Placental pericyte (primary cell): ENCODE measurements around a stretch of chr7.

DNA sequence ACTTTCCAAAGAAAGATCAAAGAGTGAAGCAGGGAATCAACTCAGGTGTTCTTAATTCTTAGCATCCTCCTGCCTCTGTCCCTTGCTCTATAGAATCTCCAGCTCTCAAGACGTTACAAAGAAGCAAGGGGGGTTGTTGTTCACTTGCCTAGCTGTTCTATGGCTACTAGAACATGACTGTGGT is 31.1 kb downstream of the NAMPT start:
- CAGE, long polyA plus RNA, result no peak

DNA sequence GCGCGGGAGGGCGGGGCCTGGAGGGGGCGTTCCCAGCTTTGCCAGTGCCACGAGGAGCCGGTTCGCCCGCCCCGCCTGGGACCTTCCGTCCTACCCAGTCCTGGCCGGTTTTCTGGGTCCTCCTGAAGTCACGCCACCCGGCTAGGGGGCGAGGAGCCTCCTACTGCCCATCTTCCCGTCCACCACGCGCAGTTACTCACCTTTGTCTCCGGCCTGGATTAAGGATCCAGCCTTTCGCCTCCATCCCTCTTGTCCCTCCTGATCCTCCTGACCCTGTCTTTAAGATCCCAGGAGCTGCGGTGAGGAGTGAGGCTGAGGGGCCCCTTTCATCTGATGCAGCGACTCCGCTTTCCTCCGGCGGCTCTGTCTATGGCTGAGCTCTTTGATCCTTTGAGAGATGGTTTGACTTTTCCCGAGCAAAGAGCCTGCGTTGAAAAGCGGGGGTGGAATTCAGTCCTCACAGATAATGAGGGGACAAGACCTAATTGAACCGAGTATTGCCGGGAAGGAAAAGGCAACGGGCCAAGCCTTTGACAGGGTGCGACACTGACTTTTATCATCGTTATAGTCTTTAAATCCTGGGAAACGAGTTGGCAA is 656 bp upstream of the NAMPT start:
- CAGE, long polyA plus RNA, result no peak

DNA sequence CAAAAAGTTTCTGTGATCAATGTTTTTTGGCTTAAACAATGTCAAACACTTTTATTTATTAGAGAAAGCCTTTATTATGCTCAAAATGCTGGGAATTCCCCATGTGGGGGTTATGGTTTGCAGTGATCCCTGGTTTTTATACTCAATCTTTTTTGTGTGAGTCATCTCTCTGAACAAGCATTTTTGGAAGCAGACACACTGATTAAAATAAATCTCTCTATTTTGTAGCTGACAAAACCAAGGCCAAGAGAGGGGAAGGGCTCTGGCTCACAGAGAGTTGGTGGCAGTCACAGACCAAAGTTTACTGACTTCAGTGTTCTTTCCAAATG is 45.2 kb upstream of the NAMPT start:
- CAGE, long polyA plus RNA, result no peak

DNA sequence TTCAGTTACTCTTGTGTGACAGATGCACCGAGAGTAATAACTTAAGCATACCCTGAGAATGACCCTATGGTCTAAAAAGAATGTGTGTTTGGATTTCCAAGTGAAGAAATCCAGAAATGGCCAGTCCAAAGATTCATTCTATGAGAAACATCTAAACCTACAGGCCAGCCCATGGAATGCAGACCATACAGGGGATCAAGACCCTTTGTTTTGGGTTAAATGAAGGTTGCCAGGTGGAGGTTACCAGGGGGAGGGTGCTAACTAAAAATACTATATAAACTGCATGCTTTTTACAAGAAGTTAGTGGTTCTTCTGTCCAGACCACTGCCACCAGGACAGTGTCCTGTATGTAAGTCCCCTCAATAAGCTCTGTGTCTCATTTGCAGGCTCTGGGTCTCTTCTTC is 134.0 kb upstream of the NAMPT start:
- CAGE, long polyA plus RNA, result no peak

DNA sequence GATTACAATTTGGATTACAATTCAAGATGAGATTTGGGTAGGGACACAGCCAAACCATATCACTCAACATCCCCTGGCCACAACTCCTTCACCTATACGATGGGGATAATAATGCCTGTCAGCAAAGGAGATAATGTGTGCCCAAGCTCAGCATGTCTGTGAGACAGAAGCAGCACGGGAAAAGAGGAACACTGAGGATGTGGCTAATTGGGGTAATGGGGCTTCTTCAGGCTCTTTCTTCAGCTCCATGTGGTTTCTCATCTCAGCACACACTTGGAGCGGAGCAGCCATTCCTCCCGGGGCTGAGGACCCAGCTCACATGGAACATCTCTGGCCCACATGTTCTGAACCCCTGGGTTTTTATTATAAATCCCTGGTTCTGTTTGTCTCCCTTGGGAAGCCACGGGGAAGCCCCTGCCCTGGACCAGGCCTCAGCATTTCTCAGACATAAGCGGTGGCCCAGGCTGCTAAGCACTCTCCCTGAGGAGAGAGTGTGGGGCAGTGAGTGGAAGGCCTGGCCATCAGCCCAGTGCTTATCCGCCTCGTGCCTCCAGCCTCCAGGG is 136.0 kb upstream of the NAMPT start:
- CAGE, long polyA plus RNA, result no peak

DNA sequence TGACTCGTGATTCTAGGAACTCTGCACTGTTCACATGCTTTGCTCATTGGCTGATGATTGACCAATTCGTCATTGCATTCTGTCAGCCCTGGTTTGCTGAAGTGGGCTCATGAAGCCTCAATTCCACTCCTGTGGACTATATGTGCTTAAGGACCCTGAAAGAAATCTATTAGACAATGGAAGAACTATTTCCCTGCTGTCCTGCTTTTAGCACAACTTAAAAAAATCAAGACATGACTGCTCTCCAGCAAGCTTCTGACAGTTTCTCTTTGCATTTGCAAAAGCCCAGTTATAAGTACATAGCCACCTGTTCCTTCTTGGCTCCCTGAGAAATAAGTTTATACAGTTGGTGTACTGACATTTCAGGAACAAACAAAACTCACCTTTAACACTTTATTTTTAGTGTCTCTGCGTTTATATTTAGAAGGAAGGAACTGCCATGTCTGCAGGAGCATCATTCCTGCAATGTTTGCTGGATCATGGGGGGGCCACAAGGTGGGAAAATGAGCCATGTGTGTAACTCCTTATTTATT is 146.0 kb upstream of the NAMPT start:
- CAGE, long polyA plus RNA, result no peak

DNA sequence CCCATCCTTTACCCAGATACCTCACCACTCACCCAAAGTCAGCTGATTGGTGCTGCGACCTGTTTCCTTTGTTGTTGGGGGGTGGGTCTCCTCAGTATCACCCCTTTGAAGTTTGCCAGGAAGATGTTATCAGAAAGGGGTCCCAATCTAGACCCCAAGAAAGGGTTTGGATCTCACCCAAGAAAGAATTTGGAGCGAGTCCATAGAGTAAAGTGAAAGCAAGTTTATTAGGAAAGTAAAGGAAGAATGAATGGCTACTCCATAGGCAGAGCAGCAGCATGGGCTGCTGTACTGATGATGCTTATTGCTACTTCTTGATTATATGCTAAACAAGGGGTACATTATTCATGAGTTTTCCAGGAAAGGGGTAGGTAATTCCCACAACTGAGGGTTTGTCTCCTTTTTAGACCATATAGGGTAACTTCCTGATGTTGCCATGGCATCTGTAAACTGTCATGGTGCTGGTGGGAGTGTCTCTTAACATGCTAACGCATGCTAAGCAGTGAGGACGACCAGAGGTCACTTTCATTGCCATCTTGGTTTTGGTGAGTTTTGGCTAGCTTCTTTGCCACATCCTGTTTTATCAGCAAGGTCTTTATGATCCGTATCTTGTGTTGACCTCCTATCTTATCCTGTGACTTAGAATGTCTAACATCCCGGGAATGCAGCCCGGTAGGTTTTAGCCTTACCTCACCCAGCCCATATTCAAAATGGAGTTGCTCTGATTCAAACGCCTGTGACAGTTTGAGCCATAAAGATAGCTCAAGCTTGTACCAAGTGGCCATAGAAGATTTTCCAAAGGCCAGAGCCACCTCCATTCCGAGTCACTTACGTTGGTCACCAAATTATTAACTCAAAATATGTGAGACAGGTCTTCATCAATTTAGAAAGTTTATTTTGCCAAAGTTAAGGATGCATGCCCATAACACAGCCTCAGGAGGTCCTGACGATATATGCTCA is 175.9 kb upstream of the NAMPT start:
- CAGE, long polyA plus RNA, result no peak

DNA sequence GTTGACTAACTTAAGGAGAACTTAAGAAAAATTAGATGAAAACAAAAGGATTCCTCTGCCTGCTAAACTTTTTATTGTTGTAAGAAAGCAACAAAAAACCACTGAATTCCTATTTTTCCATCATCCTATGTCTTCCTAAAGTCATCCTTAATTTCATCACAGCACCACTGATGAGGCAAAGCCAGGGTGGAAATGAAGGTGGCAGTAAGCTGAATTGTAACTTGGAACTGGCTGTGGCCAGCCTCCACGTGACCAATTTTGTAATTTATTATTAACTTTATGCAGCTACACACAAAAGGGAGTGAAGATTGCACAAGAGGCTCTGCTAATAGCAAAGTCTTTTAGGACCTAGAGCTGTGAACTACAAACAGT is 176.5 kb downstream of the CCDC71L start:
- CAGE, long polyA plus RNA, result no peak

GRCh38 chr7:106568551-106569414 is 92.2 kb downstream of the CCDC71L start:
- CAGE, long polyA plus RNA, result no peak

GRCh38 chr7:106811846-106812359 is 53.2 kb upstream of the PIK3CG start:
- CAGE, long polyA plus RNA, result no peak

DNA sequence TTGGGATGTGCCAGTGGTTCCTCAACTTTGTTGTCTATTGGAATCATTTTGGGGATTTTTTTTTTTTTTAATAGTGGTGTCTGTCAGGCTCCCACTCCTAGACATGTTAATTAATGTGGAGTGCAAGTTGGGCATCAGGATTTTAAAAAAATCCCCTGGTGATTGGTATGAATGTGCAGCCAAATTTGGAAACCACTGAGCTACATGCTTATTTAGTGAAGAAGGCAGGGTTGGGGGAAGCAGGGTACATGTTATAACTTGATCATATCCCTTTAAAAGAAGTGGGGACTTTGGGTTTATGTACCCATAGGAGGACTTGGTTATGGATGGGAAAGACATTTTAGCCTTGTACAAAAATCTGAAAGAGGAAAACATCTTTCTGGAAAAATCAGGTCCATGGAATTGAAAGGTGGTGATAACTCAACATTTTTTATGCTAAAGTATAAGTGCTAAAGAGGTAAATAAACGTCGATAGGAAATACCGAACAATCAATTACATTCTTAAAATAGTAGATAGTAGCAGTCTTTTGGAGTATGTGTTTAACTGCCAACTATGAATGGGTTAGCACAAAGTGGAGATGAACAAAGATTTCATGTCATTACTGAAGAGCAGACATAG is 34.2 kb downstream of the HBP1 start:
- CAGE, long polyA plus RNA, result no peak

DNA sequence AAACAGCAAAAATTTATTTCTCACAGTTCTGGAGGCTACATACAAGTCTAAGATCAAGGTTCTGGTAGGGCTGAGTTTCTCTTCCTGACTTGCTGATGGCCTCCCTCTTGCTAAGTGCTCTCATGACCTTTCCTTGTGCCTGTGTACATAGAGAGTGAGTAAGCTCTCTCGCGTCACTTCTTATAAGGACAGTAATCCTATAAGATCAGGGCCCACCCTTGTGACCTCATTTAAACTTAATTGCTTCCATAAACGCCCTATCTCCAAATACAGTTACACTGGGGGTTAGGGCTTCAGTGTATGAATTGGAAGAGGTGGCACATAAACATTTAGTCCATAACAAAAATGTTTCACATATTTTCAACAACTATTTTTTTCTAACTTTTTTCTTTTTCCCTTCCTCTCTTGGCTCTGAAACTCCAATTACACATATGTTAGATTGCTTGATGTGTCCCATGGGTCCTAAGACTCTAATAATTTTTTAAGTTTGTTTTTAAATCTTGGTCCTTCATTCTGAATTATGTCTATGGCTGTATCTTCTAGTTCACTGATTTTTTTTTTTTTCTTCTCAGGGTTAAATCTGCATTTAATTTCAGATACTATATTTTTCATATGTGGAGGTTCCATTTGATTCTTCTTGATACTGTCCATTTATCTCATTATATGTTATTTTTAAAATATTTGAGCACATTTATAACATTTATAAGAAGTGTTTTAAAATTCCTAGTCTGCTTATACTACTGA is 149.9 kb downstream of the HBP1 start:
- CAGE, long polyA plus RNA, result no peak

- CAGE, long polyA plus RNA, result no peak
Observed at GRCh38 chr7:107479389-107479758, 9.5 kb downstream of the GPR22 start.

- CAGE, long polyA plus RNA, result no peak
Observed at GRCh38 chr7:107557896-107558154, 5.9 kb downstream of the COG5 start.

DNA sequence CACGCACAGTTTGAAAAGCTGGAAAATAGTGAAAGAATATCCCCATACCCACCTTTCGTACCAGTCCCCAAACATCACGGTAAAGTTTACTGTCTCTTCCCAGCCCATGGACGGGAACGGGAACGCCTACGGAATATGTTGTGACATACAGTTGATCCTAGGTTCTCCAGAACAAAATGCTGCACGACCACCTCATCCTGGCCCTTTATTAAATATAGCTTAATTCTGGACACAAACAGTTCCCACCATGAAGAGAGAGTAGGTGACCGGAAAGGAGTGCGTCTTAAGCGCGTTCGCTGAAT is 462 bp upstream of the BCAP29 start:
- CAGE, long polyA plus RNA, result no peak

DNA sequence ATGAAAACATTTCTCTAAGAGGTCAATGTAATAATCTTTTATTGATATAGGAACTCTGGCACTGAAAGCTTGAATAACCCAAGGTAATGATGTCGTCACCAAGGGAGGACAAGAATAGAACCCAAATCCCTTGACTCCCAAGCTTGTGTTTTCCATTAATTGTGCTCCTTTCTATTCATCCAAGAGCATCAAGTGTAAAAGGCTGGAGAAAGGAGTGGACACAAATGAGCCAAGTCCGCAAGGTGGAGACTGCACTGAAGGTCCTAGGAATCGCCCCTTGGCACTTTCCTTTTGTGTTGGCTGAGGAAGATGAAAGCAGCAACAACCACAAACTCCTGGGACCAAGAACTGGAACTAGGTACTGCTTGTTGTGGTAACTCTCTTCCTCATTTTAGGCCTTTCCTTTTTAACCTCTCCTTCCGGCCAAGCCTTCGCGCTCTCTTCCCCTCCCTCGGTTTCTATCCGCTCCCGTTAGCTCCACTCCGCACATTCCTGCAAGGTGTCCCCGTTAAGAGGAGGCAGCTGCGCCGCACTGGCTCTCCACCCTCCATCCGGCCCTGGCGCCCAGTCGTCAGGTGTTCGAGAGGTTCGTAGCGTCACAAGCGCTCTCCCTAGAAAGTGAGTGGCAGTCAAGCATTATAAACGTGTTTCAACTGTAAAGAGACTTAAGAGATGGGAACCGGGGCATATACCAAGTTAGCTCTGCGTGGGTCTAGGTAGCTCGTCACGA is 984 bp upstream of the CBLL1 start:
- CAGE, long polyA plus RNA, result no peak

DNA sequence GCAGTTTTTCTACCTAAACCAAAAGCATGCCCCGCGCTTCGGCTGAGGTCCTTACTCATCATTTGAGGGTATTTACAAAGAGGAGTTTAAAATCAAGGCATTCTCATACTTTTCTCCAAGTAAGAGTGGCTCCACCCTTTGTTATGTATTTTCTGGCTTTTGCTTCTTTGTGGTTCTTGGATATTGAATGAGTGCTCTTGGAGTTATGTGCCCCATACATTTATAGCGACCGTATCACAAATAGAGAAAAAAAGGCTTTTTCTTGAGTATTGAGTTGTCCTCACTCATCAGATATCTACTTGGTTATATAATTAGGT is 735 bp downstream of the CBLL1 start:
- CAGE, long polyA plus RNA, result no peak

- CAGE, long polyA plus RNA, result no peak
Observed at GRCh38 chr7:107799628-107800375, 3.2 kb downstream of the SLC26A3 start.

- CAGE, long polyA plus RNA, result no peak
Observed at GRCh38 chr7:108494008-108494614, 31.8 kb downstream of the PNPLA8 start.

- CAGE, long polyA plus RNA, result no peak
Observed at GRCh38 chr7:109596816-109597345, 1027.2 kb downstream of the DNAJB9 start.